ENCODE results near the genes RCAN1 and DOP1B.

- RRBS: 2% methylated on average over 52 of the region's 132 CpGs
Observed at GRCh38 chr21:34614589-34615614, at the start of gene RCAN1. Gene RCAN1, minus strand, starts transcription at chr21:34615113.

- RRBS: no CpG with 5 or more reads among the region's 10 CpGs
Observed at GRCh38 chr21:34699528-34700130, 30.8 kb downstream of the CLIC6 start.

GRCh38 chr21:34734585-34735319, 66.0 kb downstream of the CLIC6 start:
- RRBS: no CpG with 5 or more reads among the region's 8 CpGs

GRCh38 chr21:34790893-34791728, 122.3 kb downstream of the CLIC6 start:
- RRBS: no CpG with 5 or more reads among the region's 7 CpGs

- RRBS: no CpG with 5 or more reads among the region's 14 CpGs
Observed at GRCh38 chr21:34830627-34831852, 162.2 kb downstream of the CLIC6 start.

- RRBS: no CpG with 5 or more reads among the region's 11 CpGs
Observed at GRCh38 chr21:34844531-34845428, 176.0 kb downstream of the CLIC6 start.

DNA sequence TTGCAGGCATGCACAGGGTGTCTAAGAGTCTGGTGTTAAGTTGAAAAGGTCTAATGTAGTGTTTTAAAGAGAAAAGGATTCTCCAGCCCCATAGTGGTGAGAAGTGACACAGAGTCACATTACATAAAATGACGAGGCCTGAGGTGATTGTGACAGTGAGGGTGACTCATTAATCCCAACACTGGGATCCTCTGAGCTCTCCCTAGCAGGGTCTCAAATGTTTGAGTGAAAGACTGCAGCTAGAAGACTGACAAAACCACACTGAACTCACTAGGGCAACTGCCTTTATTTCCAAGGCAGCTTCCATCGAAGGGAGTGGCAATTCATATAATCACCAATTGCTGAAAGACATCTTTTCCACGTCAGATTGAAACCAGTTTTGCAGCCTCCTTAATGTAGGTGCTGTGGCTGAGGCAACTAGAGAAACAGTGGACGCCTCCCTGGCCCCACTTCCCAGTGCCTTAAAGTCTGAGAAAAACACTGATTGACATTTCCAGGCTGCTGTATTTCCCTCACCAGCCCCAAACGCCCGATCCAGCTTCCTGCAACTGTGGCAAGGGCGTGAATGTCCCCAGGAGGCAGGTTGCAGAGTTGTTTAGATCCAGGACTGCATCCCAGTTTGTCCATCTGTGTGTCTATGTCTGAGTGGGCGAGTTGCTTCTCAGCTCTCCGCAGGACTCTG, 81.4 kb downstream of the RUNX1 start:
- RRBS: no CpG with 5 or more reads among the region's 9 CpGs

DNA sequence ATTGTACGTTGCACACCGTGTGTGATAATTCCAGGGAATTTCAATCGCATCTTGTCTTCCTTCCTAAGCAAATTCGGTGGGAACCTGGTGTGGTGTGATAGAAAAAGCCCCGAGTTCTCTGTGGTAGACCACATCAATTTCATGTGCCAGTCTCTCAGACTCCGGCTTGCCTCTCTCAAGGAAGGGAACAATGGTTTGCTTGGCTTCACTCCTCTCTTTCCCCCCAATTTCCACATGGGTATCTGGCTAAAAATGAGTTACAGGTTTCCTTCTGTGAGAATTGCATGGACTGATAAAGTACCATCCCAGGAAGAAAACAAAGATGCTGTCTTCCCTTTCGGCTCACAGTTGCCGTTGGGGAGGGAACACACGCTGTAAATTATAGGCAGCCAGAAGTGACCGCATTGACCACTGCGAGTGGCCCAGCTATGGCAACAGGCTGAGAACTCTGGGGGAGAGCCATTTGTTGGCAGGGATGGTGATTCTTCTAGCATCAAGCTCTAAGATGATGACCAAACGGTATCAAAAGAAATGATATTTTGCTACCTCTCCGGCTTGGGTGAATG, 2.9 kb downstream of the RUNX1 start:
- RRBS: no CpG with 5 or more reads among the region's 13 CpGs

DNA sequence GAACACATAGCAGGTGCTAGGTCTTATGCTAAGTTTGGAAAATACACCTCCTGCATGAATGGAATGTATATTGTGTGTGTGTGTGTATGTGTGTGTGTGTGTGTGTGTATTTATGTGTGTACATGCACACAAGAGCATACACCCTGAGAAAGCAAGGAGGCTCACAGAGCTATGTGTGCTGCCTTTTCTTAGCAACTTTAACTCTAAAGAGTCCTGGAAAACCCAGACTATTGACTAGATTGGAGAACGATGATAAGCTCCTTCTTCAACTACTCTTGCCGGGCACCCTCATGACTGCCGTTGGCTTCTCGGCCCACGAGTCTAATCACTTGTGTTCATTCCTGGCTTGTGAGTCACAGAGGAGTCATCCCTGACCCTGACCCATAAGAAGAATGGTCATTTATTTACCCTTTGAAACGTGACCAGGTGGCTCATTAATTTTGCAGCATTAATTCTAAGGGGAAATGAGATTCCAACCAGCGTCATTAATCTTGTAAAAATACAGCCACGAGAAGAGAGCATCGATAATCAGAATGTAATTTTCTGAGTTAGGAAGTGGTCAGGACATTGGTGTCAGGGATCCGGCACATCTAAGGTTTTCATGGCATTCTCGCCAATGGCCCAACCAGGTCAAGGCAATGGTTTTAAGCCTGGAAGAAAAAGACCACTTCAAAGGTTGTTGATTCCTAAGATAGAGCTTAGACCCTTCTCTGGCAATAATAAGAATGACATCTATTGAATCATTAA, 183.5 kb upstream of the RUNX1 start:
- RRBS: no CpG with 5 or more reads among the region's 11 CpGs

DNA sequence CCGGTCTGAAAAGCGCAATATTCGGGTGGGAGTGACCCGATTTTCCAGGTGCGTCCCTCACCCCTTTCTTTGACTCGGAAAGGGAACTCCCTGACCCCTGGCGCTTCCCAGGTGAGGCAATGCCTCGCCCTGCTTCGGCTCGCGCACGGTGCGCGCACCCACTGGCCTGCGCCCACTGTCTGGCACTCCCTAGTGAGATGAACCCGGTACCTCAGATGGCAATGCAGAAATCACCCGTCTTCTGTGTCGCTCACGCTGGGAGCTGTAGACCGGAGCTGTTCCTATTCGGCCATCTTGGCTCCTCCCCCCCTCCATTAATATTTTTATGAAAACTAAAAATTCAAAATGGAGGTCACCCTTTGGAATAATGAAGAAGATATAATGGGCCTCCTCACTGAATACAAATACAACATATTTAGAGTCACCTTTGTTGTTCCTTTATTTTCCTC, 450.4 kb upstream of the RUNX1 start:
- RRBS: no CpG with 5 or more reads among the region's 21 CpGs

DNA sequence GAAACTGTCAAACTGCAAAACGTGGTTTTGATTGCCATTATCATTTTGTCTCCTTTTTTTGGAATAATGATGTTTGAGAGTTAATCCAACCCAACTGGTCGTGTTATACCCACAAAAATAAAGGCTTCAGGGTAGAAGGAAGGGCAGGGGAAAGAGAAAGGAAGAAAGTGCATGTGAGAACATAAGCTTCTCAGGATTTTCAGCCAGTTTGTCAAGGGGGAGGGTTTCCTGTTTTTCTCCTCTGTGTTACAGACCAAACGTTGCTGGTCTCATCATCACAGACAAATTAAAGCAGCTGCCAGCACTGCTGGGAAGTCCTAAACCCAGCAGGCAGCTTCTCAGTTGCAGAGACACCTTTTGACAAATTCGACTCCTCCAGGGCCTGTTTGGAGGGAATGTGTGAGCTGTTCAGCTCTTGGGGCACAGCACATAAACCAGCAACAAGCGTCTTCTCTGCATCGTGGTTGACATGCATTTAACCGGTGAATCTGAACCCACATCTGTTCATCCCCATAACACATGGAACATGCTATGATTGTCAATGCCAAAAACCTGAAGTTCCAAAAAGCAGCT, 454.5 kb upstream of the RUNX1 start:
- RRBS: no CpG with 5 or more reads among the region's 7 CpGs

GRCh38 chr21:36075464-36075746, 5.6 kb downstream of the CBR1 start:
- RRBS: no CpG with 5 or more reads among the region's 5 CpGs

DNA sequence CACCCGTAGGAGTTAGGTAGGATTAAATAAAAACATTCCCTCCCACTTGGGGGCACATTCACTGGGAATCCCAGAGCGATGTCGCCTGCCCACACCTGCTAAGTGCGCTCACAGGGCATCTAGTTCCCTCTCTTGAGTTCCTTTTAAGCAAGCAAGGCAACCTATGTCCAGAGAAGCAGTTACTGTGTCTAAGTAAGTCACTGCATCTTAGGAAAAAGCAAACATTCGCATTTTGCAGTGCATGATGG, 418 bp upstream of the CBR3 start:
- RRBS: no CpG with 5 or more reads among the region's 5 CpGs

GRCh38 chr21:36156727-36157859, at the start of gene DOP1B:
Gene DOP1B, plus strand, starts transcription at chr21:36156824.
- RRBS: 3% methylated on average over 69 of the region's 95 CpGs

GRCh38 chr21:36188155-36188807, 31.7 kb downstream of the DOP1B start:
- RRBS: no CpG with 5 or more reads among the region's 9 CpGs

DNA sequence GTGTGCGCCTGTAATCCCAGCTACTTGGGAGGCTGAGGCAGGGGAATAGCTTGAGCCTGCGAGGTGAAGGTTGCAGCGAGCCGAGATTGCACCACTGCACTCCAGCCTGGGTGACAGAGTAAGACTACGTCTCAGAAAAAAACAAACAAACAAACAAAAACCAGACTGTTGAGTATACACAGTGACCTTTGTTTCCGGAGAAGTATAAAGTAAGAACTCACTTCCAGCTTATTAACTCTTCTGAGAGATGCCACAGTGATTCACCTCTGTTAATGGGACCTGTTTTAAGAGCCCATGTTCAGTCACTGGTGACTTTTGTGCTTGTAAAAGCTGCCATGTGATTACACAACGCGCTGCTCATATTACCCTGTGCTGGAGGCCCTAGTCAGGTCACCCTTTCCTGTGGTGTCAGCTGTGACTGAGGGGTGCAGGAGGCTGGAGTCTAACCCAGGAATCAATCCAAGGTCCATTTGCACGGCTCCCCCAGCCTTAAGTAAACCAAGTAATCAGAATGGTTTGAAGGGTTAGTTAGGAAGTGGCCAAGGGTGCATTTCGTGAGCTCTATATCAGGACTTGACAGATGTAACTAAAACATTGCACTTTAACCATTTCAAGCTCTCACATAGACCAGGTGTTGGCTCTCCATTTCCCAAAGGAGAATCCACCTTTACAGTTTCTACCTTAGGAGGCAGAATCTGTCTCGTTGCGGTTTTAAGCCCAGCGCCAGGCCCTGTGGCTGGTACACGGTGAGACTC, 45.6 kb downstream of the DOP1B start:
- RRBS: no CpG with 5 or more reads among the region's 14 CpGs

- RRBS: no CpG with 5 or more reads among the region's 8 CpGs
Observed at GRCh38 chr21:36662071-36662338, 36.9 kb upstream of the SIM2 start.

GRCh38 chr21:36701990-36702716, 3.2 kb downstream of the SIM2 start:
- RRBS: 13% methylated on average over 2 of the region's 19 CpGs

GRCh38 chr21:36751303-36752168, 52.6 kb downstream of the SIM2 start:
- RRBS: no CpG with 5 or more reads among the region's 19 CpGs

DNA sequence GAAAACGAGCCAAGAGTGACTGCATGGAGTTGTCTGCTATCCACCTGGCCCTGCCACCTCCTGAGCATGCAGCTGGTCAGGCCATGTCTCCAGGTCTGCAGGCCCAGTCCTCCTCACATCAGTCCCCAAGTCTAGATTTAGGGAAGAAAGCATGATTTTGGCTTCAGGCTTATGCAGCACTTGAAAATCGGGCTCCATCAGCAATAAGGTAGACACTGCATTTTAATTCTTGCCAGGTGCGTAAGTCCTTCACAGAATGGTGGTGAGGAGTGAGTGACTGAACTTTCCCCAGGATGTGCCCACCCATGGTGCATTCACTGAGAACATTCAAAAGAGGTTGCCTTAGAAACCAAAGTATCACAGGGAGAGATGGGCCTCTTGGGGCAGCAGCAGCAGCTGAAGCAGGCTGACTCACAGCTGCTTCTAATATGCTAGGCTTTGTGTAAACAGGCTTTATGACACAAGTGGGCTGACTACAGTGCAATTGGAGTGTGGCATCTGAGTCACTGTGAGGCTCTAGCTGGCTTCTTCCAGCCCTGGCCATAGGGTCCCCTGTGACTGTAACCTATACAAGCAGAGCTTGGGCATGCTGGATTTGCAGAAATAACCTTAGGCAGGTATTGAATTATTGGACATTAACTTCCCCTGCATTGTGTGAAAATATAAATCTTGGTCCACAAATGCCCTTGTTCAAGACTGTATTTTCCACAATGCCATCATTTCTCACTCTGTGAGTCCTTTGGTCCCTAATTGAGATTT, 12.6 kb downstream of the PIGP start:
- RRBS: no CpG with 5 or more reads among the region's 3 CpGs

Measured in epidermal melanocyte (primary cell).